Vein endothelial cell (primary cell): ENCODE data around the genes SPATA31A6, SPATA31A7 and ZNF658.

DNA sequence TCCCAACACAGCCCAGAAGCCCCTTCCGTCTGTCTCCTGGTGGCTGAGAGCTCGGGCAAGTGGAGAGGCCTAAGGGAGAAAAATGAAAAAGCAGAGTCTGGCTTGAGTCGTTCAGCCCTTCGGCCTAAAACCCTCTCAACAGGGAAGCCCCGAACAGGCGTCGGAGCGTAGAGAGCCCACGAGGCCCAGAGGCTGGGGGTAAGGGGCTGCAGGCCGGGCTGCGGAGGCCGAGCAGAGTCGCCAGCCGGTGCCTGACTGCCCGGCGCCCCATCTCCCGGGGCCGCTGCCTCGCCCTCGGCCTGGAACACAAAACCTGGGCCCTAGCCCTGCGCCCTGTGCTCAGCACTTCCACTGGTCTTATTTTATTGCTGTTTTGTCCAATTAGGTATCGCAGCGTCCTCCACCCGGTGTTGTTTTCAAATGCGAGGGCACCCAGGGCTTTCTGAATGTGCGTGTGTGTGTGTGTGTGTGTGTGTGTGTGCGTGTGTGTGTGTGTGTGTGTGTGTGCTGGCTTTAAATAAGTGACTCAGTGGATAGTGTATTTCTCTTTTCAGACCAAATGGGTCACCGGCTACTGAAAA lies 463.0 kb upstream of the ZNG1F start:
- CAGE, long polyA plus RNA: no peak

GRCh38 chr9:42183456-42183928 lies at the start of gene SPATA31A6:
Gene SPATA31A6 (plus strand): TSS chr9:42183659.
- CAGE, long polyA plus RNA: no peak

DNA sequence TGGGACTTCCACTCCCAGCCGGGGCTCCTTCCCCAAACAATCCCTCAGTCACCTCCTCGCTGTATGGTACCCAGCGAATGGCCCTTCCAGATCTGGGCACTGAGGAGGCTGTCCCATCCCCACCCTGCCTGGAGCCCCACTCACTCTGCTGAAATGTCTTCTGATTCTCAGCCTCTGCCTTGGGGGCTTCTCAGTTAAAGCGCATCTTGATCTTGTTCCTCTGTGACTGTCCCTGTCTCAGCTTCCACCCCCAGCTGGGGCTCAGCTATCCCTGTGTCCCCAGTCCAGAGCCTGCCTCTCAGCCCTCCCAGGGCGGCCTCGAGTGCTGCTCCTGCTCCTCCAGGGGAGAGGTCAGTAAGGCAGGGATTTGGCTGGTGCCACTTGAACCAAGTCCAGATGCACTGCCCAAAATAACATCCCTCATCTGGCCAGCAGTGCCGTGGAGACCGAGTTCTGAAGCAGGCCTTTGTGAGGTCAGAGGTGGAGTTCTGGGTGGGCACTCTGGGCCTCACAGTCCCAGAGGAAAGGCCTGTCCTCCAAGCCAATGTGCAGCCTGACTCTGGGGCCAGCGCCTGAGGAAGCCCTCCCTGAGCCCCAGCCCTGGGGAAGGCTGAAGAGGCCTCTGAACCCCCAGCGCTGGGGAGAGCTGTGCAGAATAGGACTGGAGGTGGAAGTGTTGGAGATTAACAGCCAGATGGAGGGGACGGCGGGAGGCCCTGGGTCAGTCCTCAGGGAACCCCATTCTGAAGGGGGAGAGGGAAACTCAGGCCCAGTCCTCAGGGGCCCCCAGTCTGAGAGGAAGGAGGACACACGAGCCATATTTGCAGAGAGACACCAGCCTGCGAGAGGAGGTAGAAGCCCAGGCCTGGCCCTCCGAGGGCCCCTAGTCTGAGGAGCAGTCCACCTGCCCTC lies 943.7 kb downstream of the SPATA31A6 start:
- CAGE, long polyA plus RNA: no peak

GRCh38 chr9:61189652-61190188 lies at the start of gene SPATA31A7:
Gene SPATA31A7 (plus strand): TSS chr9:61190036.
- CAGE, long polyA plus RNA: no peak

DNA sequence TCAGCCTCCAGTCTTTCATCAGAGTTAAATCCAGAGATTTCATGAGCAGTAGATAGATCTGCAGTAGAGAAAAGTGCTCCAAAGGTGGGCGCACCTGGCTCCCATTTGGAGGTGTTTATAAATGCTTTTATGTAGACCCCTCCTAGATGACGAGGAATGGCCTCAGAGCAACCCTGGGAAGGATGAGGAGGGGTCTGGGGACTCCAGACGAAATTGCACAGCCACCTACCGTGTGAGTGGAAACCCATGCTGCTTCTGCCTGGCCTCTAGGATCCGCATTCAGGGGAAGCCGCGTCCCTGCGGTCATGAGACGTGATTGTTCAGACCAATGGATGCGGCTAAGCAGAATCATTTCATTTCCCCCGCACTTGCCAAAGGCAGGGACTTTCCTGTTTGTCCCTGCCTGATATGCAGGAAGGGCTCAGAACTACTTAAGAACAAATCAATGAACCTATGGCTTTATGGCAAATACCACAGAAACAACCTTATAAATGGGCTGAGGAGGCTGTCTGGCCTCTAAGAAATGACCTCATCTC lies 364.8 kb downstream of the SPATA31A7 start:
- CAGE, long polyA plus RNA: no peak

GRCh38 chr9:62376445-62377093 lies 1186.7 kb downstream of the SPATA31A7 start:
- CAGE, long polyA plus RNA: no peak

GRCh38 chr9:62880369-62880963 lies 1690.6 kb downstream of the SPATA31A7 start:
- CAGE, long polyA plus RNA: no peak

DNA sequence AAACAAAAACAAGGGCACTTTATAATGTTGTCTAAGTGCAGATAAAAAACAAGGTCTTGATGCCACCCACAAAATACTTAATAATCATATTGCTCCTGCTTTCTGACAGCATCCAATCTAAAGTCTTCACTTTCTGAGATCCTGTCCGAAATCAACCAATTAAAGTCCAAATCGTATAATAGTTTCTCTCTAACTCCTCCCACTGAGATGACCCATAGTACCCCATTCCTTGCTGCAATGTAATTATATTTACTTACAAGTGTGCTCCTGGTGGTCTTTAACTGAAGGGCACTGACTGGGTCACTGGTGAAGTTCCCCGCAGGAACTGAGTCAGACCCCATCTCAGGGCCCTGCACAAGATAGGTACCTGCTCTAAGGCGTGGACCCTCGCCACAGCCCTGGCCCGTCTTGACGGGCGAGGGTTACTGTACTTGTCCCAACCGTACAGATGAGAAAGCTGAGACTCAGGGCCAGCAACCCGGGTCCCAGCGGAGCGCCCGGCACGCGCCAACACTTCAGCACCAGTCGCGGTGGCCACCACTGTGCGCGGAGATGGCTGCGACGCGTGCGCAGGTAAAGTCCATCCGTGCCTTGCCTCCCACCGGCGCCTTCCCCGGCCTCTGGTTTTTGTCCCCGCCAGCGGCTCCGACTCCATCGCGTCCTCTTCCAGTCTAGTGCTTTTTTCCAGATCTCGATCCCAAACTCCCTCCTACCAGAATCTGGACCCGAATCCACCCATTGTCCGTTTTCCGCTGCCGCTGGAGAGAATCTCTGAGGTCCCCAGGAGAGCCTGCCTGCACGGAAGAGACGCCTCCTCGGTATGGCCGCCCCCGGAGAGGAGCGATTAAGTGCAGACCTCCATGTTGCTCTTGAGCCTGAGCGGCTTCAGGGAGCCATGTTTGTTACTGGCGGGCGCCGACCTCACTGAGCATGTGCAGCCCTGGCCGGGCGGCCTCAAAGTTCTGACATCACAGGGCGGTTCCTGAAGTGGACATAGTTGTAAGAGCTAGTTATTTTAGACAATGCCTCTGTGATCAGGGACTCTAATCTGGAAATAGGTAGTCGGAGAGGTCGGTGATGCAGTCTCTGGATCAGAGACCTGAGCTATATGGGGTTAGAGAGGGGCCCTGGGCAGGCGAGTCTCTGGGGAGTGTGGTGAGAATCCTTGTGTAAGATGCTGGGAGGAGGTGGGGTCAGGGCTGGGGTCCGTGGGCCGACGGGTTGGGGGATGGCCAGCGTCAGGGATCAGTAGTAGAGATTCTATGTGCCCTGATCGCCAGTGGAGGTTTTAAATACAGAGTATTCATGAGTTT lies 1707.8 kb downstream of the SPATA31A7 start:
- CAGE, long polyA plus RNA: no peak

DNA sequence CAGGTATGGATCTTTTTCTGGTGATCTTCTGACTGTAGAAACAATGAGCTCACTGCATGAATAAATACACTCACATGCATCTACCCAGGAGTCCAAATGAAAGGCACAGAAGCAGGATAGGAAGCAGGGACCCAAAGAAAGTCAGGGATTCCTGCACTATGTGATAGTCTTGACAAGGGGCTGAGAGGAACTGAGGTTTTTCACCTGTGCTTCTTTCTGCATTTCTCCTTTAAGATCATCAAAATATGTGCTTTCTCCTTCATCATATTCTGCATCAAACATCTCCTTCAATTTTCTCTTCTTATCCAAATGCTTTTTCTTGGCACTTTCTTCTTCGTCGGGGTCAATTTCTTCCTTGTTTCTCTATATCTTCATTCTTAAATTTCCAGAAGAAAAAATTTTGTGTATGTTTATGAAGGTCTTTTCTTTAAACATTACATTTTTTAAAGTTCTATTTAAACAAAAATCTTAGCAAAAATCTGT lies 1906.0 kb downstream of the FOXD4L5 start:
- CAGE, long polyA plus RNA: no peak

- CAGE, long polyA plus RNA: no peak
Observed at GRCh38 chr9:63385413-63386027, 1899.5 kb downstream of the FOXD4L5 start.

DNA sequence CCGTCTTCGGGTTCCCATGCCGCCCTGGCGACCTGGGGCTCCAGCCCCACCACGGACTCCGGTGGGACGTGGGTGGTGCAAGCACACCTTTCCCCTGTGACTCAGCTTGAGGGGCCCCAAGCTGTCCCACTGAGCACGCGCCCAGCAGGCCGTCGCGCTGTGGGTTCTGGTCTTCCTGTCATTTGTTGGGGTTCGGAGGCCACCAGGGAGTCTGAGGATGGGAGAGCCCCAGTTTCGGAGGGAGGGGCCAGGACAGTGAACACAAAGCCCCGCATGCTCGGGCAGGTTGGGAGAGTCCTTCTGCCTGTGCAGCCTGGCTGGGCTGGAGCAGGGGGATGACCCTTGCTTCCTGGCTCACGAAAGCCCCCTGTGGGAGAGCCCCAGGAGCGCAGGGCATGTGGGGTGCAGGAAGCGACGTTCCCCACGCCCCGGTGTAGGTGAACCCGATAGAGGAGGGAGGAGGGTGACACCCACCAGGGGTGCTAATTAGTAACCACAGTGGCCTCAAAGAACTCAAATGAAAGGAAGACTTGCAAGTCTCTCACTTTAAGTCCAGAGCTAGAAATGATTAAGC lies 1466.9 kb downstream of the FOXD4L5 start:
- CAGE, long polyA plus RNA: no peak

DNA sequence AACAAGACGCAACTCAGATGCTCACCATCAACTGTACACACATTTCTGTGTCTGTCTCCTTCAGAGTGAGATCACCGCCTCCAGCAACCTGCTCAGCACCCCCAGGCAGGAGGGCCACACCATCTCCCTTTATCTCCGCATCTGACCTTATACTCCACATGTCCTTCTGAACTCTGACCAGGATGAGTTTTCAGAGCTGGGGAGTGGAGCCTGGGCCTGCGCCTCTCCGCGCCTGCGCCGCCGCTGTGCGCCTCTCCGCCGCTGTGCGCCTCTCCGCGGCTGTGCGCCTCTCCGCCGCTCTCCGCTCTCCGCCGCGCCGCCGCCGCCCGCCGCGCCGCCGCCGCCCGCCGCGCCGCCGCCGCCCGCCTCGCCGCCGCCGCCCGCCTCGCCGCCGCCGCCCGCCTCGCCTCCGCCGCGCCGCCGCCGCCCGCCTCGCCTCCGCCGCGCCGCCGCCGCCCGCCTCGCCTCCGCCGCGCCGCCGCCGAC lies 89.3 kb downstream of the FOXD4L5 start:
- CAGE, long polyA plus RNA: no peak

- CAGE, long polyA plus RNA: no peak
Observed at GRCh38 chr9:65386238-65386621, 101.2 kb upstream of the FOXD4L5 start.

- CAGE, long polyA plus RNA: no peak
Observed at GRCh38 chr9:65813873-65814702, 77.1 kb downstream of the FOXD4L4 start.

GRCh38 chr9:66900441-66901035 lies at the start of gene ZNF658:
Gene ZNF658 (plus strand): TSS chr9:66900725.
- CAGE, long polyA plus RNA: no peak

DNA sequence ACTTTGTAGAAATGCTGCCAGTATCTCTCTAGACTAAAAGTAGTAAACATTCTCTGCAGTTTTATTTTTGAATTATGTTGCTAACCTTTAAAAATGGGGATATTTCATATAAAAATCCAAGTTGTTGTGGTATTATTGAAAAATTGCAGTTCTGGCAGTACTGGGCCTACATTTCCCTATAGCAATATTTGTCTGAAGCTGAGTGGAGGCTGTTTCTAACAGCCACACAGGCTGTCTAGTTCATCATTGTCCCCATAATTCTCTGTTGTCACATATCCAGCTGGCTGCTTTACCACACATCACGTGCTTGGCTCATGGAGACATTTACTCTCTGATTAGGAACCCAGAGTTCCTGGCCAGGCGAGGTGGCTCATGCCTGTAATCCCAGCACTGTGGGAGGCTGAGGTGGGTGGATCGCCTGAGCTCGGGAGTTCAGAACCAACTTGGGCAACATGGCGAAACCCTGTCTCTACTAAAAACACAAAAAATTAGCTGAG lies 81.3 kb downstream of the PGM5 start:
- CAGE, long polyA plus RNA: no peak

GRCh38 chr9:68547328-68547837 lies 6.7 kb upstream of the TMEM252 start:
- CAGE, long polyA plus RNA: no peak

- CAGE, long polyA plus RNA: no peak
Observed at GRCh38 chr9:68560146-68560530, 19.5 kb upstream of the TMEM252 start.

GRCh38 chr9:68640810-68641091 lies 64.3 kb upstream of the PIP5K1B start:
- CAGE, long polyA plus RNA: no peak

DNA sequence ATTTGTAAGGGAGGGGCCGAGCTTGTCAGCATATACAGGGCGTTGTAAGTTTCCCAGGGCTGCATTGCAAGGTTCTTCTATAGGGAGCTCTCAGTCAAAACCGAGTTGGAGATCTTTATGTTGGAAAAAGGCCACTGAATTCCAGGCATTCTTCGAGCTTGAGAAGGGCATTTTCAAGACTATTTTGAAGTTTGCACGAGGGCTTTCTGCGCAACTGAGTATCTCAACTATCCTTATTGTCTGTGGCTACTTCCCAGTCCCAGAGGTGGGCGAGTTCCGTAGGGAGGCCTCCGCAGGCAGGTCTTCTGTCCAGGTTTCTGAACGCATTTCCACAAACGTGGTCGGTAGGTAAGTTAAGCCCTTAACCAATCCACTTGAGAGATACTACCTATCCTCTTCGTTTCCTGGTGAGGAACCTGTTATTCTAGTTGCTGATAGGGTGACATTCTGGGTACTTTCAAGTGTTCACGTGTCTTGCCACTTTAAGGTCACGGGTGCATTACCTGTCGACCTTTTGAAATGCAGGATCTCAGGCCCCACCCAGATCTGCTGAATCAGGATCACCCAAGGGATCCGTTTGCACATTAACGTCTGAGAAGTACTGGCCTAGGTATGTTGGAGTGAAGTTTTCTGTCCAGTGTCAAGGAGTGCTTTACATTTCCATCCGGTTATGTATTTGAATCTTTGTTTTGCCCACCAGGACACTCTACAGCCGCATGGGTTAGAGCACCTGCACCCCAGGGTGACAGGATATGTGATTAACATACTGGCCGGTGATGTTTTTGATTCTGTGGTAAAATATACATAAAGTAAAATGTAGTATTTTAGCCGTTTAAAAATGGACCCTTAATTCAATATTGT lies 51.3 kb upstream of the TJP2 start:
- CAGE, long polyA plus RNA: no peak